ENCODE measurements around the genes TRPM4, PRR12 and CPT1C.

GRCh38 chr19:49157320-49158065 lies at the start of gene TRPM4:
Gene TRPM4, plus strand, starts transcription at chr19:49157792.
- PRO-cap = bidirectional peak, plus-strand start at chr19:49157806, minus-strand start at chr19:49157680
- RAMPAGE, long total RNA = no peak

DNA sequence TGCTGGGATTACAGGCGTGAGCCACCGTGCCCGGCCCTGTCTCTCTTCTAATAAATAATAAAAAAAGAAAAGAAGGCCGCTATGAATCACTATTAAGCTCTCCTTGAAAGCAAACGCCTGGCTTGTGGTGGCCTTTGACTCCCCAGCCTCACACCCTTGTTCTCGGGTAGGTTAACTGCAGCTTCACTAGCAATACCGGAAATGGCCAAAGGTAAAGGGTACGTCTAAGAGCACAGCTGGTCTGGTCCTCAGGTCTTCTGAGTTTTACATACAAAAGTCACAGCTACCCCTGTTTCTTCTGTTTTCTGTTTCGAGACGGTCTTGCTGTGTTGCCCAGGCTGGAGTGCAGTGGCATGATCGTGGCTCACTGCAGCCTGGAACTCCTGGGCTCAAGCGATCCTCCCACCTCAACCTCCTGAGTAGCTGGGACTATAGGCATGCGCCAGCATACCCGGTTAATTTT lies 67.9 kb downstream of the TRPM4 start:
- PRO-cap = no peak
- RAMPAGE, long total RNA = no peak

- PRO-cap = no peak
- RAMPAGE, long total RNA = no peak
These were observed 5.1 kb downstream of the TEAD2 start for GRCh38 chr19:49356946-49357662.

DNA sequence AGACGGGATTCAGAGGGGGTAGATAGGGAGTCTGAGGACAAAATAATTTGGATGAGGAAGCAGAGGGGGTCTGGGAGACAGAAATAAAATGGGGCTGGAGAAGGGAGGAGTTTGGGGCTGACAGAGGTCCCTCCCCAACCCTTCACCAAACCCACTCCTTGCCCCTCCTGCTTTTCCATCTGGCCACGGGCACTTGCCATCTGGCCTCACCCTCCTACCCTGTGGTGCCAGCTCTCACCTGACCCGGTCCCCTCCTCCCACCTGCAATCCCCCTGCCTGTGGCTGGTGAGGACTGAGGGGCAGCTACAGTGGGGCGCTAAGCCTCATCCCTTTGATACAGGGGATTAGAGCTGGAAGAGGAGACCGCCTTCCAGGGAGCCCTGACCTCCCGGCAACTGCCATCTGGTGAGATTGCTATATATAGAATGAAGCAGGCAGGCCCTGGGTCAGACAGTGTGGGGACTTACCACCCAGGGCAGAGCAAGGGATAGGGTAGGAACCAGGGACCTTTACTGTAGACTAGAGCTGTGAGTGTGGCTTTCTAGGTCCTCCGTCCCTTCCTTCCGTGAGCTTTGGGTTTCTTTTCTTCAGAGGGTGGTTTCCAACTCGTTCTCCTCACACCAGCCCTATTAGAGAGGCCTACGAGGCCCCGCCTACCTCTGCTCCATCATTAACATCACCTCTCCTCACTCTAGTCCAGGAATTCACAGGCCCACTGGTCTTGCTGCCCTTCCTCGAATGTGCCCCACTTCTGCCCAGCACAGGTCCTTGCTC lies 7.6 kb downstream of the KASH5 start:
- PRO-cap = no peak
- RAMPAGE, long total RNA = no peak

- PRO-cap = no peak
- RAMPAGE, long total RNA = no peak
These were observed 10.0 kb downstream of the PTH2 start for GRCh38 chr19:49413176-49413790.

DNA sequence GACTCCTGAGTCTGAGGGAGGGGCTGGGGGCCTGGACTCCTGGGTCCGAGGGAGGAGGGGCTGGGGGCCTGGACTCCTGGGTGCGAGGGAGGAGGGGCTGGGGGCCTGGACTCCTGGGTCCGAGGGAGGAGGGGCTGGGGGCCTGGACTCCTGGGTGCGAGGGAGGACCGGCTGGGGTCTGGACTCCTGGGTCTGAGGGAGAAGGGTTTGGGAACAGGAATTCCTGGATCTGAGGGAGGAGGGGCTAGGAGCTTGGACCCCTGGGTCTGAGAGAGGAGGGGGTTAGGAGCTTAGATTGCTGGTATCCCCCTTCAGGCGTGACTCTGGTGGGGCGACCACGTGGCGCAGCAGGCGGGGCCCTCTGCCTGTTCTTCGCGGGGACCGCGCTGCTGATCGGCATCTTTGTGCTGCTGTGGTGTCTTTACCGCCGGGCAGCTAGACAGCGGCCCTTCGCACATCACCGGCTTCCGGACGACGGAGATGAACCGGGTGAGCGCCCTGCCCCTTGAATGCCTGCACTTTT lies 2.5 kb downstream of the GFY start:
- PRO-cap = no peak
- RAMPAGE, long total RNA = no peak

- PRO-cap = no peak
- RAMPAGE, long total RNA = no peak
These were observed 4.2 kb downstream of the PIH1D1 start for GRCh38 chr19:49447240-49448055.

GRCh38 chr19:49492401-49493150 lies 3.7 kb upstream of the RPS11 start:
- PRO-cap = no peak
- RAMPAGE, long total RNA = no peak

DNA sequence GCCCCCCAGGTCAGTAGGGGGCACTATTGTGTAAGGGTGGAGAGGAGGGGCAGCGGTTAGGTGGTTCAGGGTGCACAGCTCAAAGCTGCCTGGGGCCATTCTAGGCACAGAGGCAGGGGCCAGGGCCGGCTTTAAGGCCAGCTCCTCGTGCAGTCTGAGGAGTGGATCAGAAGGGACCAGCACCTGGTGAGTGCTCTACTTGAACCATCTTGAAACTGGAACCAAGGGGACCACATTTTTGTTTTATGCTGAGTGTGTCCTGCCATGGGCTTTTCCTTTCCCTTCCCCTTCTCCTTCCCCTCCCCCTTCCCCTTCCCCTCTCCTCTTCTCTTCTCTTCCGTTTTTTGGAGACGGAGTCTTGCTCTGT lies 5.7 kb upstream of the FCGRT start:
- PRO-cap = no peak
- RAMPAGE, long total RNA = no peak

DNA sequence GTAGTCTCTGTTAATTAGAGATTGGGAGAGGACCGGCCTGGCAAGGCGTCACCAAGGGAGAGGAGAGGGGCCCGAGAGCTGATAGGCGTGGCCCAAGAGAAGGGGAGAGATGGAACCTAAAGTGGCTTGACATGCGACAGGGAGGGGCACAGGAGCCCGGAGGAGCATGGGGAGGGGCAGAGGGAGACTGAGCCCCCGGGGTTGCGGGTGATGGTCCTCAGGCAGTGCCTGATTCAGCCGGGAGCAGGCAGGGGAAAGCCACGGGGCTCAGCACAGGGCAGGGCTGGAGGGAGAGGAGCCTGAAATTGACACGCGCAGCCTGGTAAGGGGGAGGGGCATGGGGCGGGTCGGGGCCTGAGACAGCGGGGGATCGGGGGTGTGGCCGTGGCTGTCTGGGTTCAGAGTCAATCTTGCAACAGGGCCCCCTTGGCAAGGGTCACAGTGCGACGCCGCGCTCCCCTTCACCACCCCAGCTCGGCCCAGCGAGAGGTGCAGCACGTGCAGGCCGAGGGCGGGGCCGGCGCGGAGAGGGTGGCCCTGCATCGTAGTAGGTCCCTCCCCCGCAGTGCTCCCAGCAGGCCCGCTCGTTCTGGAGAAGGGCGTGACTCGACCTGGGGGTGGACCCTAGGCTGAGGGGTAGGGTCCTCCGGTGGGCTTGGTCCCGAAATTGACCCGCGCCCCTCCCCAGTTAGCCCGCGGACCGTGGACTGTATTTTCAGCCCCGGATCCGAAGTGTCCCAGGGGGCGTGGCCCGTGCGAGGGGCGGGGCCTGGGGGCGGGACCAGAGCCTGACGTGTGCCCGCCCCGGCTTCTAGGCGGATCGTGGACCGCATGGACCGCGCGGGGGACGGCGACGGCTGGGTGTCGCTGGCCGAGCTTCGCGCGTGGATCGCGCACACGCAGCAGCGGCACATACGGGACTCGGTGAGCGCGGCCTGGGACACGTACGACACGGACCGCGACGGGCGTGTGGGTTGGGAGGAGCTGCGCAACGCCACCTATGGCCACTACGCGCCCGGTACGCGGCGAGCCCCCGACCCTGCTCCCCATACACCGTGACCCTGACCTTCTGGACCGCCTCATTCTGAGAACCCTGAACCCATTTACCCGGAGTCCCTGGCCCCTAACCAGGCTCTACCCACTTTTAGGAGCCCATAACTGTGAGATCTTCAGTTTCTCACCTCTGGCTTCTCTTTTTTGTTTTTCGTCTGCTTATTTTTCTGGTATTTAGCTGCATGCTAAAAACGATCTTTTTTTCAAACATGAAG lies 6.0 kb downstream of the RCN3 start:
- PRO-cap = no peak
- RAMPAGE, long total RNA = no peak

- PRO-cap = no peak
- RAMPAGE, long total RNA = no peak
These were observed 438 bp downstream of the NOSIP start for GRCh38 chr19:49579849-49580386.

GRCh38 chr19:49590954-49591362 lies at the start of gene PRR12:
Gene PRR12, plus strand, starts transcription at chr19:49591182.
- PRO-cap = bidirectional peak, plus-strand start at chr19:49591229, minus-strand start at chr19:49591089
- RAMPAGE, long total RNA = no peak

DNA sequence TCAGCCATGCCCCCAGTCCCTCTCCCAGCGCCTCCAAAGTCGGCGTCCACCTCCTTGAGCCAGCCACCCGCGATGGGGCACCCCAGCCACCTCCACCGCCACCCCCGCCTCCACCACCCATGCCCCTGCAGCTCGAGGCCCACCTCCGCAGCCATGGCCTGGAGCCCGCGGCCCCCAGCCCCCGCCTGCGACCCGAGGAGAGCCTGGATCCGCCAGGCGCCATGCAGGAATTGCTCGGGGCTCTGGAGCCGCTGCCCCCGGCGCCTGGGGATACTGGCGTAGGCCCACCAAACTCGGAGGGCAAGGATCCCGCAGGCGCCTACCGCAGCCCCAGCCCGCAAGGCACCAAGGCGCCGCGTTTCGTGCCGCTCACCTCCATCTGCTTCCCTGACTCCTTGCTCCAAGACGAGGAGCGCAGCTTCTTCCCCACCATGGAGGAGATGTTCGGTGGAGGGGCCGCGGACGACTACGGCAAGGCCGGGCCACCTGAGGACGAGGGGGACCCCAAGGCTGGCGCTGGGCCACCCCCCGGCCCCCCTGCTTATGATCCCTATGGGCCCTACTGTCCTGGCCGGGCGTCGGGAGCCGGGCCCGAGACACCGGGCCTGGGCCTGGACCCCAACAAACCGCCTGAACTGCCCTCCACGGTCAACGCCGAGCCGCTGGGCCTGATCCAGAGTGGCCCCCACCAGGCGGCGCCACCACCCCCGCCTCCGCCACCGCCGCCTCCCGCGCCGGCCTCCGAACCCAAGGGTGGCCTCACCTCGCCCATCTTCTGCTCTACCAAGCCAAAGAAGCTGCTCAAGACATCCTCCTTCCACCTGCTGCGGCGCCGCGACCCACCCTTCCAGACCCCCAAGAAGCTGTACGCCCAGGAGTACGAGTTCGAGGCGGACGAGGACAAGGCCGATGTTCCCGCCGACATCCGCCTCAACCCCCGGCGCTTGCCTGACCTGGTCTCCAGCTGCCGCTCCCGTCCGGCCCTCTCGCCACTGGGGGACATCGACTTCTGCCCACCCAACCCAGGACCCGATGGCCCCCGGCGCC lies 6.1 kb downstream of the PRR12 start:
- PRO-cap = no peak
- RAMPAGE, long total RNA = no peak

DNA sequence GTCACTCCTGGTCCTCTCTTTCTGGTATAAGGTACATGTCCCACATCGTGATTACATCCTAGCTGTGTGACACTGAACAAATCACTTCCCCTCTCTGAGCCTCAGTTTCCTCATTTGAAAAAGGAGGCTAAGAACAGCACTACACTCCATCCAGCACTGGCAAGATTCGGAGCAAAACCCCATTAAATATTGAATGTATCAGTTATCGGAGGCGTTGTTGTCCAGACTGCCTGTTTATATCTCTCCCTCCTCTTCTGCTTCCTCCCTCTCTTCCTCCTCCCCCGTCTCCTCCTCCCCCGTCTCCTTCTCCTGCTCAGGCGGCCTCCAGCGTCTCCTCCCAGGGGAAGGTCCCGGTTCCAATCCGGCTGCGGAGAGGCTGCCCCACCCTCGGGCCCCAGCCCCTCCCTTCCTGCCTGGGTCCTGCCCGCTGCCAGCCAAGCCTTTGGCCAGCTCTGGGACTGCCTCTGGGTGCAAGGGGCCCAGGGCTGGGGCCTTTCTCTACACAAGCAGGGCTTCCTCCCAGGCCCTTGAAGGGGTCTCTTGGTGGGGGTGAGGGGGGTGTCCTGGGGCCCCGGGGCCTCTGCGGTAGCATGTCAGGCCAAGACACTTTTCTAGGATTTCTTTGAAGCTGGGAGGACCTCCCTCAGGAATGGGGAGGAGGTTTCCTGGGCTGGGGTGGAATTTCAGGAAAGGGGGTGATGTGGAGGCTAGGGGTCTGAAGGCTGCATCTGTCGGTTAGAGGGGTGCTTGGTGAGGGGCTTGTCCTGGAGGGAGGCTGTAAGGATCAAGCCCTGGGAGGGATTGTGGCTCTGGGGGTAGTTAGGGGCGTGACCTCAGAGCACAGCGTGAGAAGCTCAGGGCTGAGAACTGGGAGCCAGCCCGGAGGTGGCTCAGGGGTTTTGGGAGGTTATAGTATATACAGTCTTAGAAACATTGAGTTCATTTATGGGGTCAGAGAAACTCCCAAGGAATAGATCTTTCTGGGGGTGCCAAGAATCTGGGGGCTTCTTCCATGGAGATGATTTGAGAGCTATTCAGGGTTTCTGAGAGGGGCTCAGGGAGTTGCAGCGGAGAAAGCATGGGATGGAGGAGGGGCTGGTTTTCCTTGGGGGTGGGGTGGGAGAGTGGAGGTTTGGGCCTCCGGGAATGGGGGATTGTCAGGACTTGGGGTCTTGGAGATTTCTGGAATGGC lies 1.7 kb downstream of the RRAS start:
- PRO-cap = bidirectional peak, plus-strand start at position 455 of the sequence, minus-strand start at position 288 of the sequence; unidirectional peak, plus-strand start at position 689 of the sequence
- RAMPAGE, long total RNA = no peak

DNA sequence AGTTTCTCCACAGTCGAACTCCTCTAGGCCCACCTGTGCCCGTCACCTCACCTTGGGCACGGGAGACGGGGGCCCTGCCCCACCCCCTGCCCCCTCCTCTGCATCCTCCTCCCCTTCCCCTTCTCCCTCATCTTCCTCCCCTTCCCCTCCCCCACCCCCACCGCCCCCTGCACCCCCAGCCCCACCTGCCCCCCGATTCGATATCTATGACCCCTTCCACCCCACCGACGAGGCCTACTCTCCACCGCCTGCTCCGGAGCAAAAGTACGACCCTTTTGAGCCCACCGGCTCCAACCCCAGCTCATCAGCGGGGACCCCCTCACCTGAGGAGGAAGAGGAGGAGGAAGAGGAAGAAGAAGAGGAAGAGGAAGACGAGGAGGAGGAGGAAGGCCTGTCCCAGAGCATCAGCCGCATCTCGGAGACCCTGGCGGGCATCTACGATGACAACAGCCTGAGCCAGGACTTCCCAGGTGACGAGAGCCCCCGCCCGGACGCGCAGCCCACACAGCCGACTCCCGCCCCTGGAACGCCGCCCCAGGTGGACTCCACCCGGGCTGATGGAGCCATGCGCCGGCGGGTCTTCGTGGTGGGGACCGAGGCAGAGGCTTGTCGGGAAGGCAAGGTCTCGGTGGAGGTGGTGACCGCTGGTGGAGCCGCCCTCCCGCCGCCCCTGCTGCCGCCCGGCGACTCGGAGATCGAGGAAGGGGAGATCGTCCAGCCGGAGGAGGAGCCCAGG lies 9.0 kb downstream of the SCAF1 start:
- PRO-cap = no peak
- RAMPAGE, long total RNA = no peak

DNA sequence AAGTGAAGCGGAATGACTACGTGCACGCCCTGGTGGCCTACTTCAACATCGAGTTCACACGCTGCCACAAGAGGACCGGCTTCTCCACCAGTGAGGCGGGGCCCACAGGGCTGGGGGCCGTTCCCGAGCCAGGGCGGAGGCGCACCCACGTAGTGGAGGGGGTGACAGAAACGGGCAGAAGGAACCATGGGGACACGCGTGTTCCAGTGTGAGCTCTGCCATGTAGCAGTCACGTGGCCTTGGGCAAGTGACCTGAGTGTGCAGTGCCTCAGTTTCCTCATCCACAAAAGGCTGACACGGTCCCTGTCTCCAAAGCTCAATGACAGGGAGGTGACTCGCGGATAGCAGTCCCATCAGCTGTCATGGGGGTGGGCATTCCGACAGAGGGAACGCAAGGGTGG lies 3.2 kb upstream of the ADM5 start:
- PRO-cap = no peak
- RAMPAGE, long total RNA = no peak

GRCh38 chr19:49690848-49691742 lies at the start of gene CPT1C:
Gene CPT1C, plus strand, starts transcription at chr19:49691116.
- PRO-cap = bidirectional peak, plus-strand start at chr19:49691128, minus-strand start at chr19:49690991; unidirectional peak, minus-strand start at chr19:49691435
- RAMPAGE, long total RNA = no peak

- PRO-cap = no peak
- RAMPAGE, long total RNA = no peak
These were observed 10.2 kb downstream of the FUZ start for GRCh38 chr19:49802806-49803426.

- PRO-cap = no peak
- RAMPAGE, long total RNA = no peak
These were observed 10.9 kb downstream of the MED25 start for GRCh38 chr19:49828963-49829319.

DNA sequence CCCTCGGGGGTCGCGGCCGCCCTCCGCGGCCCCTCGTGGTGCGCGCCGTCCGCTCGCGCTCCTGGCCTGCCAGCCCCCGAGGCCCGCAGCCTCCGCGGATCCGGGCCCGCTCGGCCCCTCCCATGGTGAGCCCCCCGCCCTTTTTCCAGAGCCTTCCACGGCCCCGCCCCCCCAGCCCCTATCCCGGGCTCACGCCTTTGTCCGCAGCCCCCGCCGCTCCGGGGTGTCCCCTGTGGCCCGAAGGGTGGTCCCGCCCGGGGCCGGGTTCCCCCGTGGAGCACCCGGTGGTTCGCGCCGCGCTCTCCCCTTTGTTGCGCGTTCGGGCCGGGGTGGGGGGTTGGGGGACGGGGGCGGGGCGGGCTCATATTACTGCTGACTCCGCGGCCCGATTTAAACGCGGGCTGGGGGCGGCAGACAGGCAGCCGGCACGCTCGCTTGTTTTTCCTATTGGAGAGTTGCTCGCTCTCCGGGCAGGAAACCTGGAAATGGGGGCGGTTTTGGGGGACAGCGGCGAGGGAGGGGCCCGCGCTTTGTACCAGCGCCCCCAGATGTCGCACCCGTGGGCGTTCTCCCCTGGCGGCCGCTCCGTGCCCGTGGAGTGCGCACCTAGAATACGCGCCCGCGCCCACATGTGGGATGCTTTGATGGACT lies 15.9 kb downstream of the PNKP start:
- PRO-cap = unidirectional peak, minus-strand start at position 94 of the sequence; unidirectional peak, minus-strand start at position 304 of the sequence; bidirectional peak, plus-strand start at position 403 of the sequence, minus-strand start at position 304 of the sequence; unidirectional peak, minus-strand start at position 446 of the sequence
- RAMPAGE, long total RNA = no peak